Colonic mucosa (tissue), 1 donor: ENCODE measurements around the gene CCDC65.

GRCh38 chr12:47882271-47882504, 22.6 kb downstream of the VDR start:
- PRO-cap = no peak

DNA sequence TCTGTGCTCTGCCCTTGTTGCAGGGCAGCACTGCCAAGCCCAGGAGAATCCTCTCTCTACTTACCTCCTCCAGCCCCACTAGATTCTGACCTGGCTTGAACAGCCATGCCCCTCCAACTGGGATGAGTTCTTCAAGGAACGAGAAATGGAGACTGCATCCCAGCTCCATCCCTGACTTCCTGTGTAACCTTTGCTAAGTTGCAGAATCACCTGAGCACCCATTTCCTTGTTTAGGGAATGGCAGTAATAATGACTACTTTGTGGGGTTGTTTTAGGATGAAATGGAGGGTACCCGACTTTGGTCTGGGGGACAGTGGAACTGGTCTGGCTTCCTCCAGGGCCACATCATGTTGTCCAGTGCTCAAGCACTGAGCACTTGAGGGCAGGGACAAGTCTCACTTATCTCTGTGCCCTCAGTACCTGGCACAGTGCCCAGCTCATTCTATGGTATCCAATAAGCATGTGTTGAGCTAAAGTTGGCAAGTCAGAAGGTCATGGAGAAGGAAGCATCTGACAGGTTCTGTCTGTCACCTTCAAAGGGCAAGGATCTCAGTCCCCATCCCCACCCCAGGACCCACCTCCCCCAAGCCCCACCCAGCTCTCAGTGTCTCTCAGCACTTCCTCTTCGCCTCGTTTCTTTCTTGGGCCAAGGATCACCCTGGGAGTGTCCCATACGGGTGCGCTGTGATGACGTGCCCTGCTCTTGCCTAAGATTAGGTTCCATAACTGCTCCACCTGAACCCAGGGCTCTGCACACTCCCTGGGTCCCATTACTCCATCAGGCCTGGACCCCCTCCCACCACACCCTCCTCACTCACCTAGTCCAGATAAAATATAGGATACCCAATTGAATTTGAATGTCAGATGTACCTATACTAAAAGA, 24.4 kb upstream of the TMEM106C start:
- PRO-cap = bidirectional peak, plus-strand start at position 672 of the sequence, minus-strand start at position 352 of the sequence

DNA sequence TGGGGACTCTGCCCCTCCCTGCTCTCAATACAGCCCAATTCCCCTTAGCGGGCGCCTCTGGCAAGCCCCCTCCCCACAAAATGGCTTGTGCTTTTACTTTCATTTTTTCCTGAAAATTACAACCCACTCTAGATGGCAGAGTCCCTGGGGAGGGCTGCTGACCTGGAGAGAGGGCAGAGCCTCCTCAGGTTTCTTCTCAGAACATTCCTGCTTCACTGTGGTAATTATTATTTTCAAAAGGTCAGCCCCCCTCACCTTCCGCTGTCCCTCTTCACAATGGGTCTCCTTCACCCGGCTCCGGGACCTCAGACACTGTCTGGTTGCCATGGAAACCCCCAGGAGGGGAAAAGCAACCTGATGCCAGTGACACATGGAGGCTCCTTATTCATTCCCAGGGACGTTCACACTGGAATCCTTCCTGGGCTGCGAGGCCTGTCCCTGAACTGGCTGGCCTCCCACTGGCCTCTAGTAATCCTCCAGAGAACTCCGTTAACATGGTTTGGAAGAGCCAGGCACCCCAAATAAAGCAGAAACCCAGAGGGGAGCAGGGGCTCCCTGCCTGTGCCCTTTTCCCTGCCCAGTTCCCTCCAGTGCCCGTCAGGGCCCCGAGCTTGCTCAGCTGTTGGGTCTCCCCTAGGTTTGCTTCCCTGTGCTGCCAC, 15.9 kb downstream of the COL2A1 start:
- PRO-cap = no peak

DNA sequence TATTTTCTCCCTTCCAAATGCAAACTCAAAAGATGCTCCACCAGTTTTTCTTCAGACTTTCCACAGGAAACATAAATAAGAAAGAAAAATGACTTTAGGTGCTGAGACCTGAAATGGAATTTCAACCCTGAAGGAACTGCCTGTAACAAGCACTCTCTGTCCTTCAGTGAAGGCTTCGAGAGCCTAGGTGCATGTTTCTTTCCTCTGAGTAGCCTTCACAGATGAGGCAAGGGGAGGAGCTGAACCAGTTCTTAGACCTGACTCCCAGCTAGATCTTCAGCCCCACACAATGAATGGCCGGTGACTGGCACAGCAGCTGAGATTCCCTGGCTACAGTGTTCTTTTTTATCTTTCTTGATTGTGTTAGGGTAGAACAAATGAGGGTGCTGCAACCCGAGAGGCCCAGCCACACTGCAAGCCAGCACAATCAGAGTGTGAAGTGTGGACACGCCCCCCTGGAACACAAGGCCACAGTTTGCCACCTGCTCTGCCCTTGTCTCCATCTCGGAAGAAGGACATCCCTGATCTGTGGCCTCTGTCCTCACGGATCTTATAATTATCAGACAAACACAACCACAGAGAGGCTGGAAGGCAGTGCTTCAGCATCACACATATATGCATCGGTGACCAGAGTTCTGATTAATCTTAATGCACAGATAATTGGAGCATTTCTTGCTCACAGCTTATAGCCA, 19.1 kb upstream of the COL2A1 start:
- PRO-cap = no peak

DNA sequence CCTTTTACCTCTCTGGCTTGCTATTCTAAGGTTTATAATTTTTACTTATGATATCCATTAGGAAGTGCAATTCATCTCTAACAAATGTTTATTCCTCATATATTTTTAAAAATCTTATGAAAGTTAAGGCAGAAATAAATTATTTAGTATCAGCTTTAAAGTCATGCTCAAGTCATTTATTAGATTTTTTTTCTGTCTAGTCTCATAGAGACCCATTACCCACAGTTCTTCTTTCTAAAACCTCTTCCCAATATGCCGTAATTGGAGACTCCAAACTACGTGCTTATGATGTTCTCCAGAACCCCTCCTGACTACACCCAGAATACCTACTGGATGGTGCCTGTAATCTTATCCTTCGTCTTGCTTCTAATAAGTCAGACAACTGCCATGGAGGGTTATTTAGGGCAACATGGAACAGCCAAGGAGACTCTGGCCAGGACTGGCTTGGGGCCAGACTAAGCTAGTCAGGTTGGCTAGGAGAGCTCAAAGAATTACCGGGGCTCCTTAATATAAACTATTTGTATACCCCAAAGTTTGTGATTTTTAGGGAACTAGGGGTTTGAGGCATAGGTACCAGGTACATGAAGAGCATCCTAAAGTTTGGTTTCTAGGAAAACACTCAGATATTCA, 6.7 kb downstream of the PFKM start:
- PRO-cap = no peak

- PRO-cap = unidirectional peak, plus-strand start at chr12:48296777
Observed at GRCh38 chr12:48296306-48297524, 32.1 kb upstream of the H1-7 start.

DNA sequence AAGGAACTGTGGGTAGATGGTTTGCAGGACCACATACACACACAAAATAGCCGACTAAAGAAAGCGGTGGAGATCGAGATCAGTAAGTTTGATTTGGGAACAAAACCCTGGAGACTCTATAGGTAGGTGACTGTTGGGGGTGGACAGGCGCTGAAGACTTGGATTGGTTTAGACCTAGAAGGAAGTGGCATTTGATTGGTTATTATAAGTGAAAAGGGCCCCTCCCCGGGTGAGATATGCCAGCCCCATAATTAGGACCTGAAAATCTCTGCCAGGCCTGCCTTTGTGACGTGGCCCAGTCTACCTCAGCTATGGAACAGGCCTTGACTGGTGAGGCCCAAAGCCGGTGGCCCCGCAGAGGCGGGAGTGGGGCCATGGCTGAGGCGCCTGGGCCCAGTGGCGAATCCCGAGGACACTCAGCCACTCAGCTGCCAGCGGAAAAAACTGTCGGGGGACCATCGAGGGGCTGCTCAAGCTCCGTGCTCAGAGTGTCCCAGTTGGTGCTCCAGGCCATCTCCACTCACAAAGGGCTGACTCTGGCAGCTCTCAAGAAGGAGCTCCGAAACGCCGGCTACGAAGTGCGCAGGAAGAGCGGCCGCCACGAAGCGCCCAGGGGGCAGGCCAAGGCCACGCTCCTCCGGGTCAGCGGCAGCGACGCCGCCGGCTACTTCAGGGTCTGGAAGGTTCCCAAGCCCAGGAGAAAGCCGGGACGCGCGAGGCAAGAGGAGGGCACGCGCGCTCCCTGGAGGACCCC, 378 bp downstream of the H1-7 start:
- PRO-cap = no peak

DNA sequence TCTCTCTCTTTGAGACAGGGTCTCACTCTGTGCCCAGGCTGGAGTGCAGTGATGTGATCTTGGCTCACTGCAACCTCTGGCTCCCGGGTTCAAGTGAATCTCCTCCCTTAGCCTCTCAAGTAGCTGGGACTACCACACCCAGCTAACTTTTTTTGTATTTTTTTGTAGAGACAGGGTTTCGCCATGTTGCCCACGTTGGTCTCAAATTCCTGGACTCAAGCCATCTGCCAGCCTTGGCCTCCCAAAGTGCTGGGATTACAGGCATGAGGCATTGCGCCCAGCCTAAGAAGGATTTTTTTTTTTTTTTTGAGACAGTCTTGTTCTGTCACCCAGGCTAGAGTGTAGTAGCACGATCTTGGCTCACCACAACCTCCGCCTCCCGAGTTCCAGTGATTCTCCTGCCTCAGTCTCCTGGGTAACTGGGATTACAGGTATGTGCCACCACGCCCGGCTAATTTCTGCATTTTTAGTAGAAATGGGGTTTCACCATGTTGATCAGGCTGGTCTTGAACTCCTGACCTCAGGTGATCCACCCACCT, 7.2 kb downstream of the C12orf54 start:
- PRO-cap = no peak

DNA sequence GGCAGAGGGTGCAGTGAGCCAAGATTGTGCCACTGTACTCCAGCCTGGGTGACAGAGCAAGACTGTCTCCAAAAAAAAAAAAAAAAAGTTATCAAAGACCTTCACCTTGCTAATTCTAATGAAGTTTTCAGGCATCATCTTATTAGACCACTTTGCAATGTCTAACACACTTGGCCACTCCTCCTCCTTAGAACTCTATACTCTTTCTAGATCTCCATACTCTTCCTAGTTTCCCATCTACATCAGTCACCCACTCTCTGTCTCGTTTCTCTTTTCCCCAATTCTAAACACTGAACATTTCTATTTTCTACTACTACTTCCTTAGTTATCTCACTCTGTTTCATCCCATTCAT, 3.0 kb upstream of the KANSL2 start:
- PRO-cap = no peak

DNA sequence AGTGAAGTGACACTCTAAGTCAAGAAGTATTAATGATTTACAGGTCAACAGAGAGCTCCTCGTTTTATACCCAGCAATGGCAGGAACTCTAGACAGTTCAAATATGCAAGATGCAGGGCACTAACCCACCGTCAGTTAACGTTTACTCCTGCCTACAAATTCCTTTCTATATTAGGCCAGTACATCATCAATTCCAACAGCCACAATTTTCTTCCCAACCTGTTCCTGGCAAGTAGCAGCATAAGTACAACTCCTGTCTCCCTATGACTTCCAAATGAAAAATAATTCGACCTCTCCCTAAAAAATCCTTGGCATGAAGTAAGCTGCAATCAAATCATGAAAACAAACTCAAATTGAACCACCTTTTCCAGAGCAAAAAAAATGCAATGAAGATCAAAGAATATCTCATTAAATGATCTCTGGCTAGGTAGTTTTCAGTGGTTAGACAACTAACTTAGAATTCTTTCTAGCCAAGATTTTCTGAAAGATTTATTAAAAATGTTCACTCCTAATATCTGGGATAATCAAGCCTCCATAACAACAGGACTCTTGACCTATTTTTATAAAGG, 9.1 kb upstream of the KANSL2 start:
- PRO-cap = no peak

GRCh38 chr12:48781225-48782067, 7.4 kb downstream of the ADCY6 start:
- PRO-cap = no peak

- PRO-cap = no peak
Observed at GRCh38 chr12:48794820-48795303, 6.0 kb upstream of the ADCY6 start.

DNA sequence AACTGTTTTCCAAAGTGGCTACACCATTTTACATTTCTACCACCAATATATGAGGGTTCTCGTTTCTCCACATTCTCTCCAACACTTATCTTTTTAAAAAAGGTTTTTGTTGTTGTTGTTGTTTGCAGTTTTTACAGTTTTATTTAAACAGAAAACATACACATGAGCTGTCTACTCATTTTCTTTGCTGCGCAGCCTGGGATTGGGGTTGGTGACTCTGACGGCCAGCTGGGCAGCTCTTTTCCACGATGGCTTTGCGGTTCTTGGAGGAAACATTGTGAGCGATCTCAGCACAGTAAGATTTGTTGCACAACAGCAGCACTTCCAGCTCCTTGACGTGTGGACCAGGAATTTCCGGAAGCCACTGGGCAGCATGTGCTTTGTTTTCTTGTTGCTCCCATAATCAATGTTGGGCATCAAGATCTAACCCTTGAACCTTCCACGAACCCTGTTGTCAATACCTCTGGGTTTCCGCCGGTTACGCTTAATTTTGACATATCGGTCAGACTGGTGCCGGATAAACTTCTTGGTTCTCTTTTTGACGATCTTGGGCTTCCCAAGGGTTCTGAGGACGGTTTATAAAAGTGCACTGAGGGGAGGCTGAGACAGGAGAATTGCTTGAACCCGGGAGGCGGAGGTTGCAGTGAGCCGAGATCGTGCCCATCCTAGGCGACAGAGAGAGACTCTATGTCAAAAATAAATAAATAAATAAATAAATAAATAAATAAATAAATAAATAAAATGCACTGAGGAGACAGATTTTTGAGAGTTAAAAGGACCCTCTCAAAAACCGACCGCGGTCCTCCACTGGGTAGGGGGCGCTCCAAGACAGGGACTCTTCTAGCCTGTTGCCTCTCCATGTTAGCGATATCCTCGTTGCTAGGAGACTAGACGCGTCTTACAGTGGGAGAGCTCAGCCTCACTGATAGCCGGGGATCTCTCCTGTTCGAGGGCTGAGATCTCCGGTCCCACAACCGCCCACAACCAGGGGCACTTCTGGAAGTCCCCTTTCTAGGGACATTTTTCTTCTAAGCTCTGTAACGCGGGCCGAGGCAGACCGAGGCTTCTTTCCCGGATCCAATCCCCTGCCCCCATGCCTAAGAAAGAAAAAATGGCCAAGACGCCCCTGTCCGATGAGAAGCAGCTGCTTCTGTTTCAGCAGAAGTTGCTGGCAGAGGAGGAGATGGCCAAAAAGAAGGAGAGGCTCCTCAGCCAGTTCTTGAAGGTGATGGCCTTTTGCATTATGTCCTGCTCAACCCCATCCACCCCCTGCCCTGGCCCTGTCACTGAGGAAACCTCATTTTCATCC, at the start of gene CCDC65:
Gene CCDC65, plus strand, starts transcription at position 890 of the 1,309 bp plus-strand sequence.
- PRO-cap = no peak

DNA sequence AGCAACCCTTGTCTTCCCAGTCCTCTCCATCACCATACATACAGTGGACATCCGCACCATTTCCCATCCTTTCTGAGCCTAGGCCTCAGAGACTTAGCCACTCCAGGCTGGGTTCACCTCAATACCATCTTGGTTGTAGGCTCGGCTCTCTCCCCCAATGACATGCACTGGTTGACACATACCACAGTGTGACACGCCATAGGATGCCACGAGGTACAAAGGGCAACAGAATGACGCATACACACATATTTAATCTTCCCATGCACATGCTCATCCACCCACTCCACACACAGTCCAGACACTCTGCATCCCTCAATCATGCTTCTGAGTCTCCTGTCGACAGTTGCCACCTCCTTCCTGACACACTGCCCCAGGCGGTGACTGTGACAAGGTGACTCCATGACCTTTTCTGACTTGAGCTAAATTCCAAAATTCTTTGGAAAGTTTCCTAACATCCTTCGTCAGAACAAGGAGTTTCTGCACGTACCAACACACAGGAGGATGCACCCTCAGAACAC, 873 bp upstream of the WNT1 start:
- PRO-cap = unidirectional peak, plus-strand start at position 277 of the sequence

DNA sequence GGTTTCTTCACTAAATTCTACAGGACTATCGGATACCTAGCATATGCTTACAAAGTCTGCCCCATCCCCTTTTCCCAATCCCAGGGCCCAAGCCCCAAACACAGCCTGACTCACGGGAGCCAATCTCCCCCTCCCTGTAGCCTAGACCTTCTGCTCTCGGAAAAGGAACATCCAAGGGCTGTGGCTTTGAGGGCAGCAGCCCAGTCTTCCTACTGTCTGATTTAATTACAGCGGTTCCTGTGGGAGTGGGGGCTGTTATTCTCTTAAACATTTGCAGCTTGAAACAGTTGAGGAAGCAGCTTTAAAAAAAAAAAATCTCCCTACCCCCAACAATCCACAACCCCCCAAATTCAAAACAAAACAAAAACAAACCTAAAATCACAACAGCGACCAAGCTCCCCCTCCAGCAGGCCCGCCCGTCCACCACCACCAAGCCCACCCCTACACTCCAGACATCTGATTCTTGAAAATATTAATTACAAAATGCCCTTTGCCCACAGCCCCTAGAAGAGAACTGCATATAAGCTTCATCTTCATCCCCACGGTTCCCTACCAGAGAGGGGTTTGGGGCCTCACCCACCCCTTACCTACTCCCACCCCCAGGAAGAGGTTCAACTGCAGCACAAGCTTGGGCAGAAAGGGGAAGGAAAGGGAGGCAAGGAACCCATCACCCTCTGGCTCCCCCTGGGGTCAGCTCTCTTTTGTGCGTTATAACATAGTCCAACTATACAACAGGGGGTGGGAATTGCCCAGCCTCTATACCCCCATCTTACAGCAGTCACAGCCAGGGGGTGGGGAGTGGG, 1.1 kb upstream of the PRKAG1 start:
- PRO-cap = no peak

GRCh38 chr12:49031999-49032444, 13.4 kb upstream of the PRKAG1 start:
- PRO-cap = no peak

- PRO-cap = bidirectional peak, plus-strand start at chr12:49109120, minus-strand start at chr12:49108943; unidirectional peak, plus-strand start at chr12:49109349
Observed at GRCh38 chr12:49108806-49109694, 1.6 kb downstream of the LMBR1L start.

DNA sequence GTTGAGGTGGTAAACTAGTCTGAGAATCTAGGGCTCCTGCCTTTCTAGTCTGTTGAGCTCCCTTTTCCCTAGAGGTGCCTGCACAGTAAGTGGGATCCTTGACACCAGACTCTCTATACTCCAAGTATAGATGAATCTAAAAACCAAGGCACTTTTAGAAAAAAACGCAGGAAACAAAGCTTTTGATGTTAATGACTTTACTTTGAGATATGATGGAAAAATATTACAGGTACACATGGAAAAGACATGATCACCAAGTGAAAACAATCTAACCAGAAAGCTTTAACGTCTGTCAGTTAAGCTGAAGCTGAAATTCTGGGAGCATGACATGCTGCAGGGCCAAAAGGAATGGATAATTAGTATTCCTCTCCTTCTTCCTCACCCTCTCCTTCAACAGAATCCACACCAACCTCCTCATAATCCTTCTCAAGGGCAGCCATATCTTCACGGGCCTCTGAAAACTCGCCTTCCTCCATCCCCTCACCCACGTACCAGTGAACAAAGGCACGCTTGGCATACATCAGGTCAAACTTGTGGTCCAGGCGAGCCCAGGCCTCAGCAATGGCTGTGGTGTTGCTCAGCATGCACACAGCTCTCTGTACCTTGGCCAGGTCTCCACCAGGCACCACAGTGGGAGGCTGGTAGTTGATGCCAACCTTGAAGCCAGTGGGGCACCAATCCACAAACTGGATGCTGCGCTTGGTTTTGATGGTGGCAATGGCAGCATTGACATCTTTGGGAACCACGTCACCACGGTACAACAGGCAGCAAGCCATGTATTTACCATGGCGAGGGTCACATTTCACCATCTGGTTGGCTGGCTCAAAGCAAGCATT, 3.4 kb downstream of the TUBA1B start:
- PRO-cap = no peak

DNA sequence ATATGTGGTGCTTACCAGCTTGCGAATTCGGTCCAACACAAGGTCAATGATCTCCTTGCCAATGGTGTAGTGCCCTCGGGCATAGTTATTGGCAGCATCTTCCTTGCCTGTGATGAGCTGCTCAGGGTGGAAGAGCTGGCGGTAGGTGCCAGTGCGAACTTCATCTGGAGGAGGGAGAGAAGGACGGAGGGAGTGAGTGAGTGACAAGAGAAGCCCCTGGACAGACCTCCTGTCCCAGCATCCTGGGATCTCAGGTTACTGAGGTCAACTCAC, 2.0 kb downstream of the TUBA1B start:
- PRO-cap = no peak

DNA sequence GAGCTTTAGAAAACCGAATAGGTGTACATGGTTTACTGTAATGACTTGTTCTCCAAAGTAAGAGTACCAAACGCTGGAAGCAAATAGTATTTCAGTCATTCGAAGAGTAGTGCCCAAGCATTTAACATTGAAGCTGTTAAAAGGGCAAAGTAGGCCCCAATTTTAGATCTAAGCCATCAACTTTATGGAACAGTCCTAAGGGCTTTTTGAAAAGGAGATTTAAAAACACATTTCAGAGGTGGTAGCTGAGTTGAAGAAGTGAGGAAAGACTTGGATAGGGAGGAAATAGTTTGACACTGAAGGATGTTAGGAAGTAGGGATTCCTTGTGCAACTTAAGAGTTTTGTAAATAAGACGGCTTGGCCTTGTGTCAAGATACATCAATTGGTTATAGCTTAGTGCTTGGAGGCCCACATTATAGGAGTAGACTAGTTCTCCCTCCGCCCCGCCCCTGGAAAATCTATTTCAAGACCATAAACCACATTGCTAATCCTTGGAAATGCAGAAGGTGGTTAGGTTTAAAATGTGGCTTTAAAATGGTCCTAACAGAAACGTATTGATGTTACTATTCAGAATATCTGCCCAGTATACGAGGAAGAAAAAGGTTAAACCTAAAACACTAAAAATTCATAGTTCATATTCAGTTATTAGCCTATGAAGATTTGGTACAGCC, 844 bp upstream of the TUBA1B start:
- PRO-cap = no peak